ENCODE data around the genes GPR18 and GPR183.

DNA sequence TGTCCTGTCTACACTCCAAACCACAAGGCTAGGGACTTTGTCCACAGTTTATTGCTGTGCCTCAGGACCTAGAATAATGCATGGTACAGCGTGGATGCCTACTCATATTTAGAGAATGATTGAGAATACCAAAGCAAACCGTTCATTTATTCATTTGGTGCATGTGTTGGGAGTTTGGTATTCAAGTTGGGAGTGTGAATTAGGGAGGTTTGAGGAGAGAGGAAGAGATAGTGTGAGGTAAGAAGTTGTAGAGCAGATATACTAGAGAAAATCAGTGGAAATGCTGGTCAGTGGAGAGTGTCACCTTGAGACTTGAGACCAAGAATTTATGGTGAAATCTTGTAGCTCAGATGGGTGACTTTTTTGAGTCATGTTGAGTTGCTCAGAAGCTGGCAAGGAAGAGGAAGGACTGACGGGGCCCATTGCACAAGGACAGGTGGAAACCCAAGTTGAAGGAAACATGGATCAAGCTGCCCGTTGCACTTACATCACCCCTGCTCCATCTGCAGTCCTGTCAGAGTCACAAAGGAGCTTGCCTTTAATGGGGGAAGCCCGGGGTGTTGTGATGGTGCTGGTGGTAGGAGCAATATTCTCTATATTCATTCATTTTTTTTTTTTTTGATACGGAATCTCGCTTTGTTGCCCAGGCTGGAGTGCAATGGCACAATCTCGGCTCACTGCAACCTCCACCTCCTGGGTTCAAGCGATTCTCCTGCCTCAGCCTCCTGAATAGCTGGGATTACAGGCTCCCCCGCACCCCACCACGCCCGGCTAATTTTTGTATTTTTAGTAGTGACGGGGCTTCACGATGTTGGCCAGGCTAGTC lies 27.2 kb downstream of the UBAC2 start:
- RRBS = no CpG with 5 or more reads among the region's 14 CpGs

- RRBS = no CpG with 5 or more reads among the region's 4 CpGs
Observed at GRCh38 chr13:99258195-99258769, at the start of gene GPR18. Gene GPR18 (minus strand): TSS chr13:99258379.

DNA sequence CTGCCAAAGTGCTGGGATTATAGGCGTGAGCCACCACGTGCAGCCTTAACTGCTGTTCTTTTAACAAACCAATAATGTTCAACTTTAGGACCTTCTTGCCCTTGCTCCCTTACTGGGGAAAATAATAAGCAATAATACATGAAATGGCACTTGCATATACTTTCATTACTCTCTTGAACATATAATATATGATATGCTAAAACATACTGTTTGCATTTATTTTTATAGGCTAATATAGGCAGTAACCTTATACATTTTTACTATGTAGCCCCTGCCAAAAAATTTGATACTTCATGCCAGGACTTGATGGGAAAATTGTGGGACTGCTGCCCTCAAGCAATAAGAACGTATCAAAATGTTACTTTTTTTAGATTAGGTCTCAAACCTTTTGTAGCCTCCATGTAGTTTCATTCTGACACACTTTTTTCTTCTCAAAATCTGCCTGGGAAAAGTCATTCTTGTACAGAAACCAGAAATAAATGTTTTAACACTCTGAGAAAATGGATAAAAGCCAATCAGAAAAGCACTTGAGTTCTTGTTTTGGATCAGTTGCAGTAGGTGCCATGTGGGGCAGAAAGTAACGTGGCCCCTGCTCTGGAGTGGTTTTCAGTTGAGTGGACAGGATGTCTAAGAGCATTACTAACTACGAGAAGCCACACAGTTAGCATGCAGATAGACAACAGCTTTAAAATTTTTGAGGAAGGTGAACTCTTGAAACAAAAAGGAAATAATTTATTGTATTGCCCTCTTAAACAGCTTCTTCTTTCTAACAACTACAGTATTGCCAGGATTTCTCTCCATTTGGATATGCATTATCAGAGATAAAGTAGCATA lies 19.2 kb downstream of the GPR183 start:
- RRBS = no CpG with 5 or more reads among the region's 5 CpGs

GRCh38 chr13:99288574-99289404 lies 18.4 kb downstream of the GPR183 start:
- RRBS = no CpG with 5 or more reads among the region's 3 CpGs

DNA sequence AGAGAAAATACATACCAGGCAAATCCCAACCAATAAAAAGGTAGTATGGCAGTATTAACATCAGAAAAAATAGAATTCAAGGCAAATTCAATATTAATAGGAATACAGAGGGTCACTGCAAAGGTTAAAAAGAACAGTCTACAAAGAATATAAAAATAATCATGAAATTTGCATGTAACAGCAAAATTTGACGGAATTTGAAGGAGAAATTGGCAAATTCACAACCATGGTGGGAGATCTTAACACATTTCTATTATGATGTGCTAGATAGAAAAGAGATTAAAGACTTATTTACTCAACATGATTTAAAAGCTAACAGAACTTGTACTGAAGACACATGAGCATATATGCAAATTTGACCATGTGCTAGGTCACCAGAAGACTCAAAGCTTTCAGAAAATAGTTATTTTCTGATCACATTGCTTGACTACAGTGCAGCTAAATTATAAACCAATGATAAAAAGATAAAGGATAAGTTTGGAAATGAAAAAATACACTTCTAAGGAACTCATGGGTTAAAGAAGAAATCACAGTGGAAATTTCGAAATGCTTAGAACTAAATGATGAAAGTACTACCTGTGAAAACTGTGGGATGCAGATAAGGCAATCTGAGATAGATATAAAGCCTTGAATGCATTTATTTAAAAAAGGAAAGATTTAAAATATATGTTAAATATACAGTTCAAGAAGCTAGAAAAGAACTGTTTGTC lies 9.2 kb downstream of the GPR183 start:
- RRBS = no CpG with 5 or more reads among the region's 2 CpGs

GRCh38 chr13:99307270-99307567 lies at the start of gene GPR183:
Gene GPR183 (minus strand): TSS chr13:99307399.
- RRBS = no CpG with 5 or more reads among the region's 4 CpGs

DNA sequence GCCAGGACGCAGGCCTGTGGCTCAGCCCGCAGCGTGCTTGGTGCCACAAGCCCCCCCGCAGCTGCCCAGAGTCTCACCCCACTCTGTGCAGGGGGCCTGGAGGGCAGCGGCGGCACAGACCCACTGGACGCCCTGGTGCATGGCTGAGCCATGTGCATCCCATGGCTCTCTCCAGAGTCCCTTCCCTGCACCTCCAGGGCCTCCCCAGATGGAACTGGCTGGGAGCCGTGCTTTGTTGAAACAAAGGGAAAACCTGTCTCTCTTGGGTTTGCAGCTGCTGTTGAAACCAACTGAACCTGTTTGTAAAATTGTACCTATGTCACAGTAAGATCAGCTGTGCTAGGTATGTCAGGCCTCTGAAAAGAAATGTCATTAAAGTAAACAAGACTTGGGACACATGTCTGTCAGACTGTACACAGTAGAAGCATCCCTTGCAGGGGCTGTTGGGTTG lies 48.5 kb upstream of the GPR183 start:
- RRBS = no CpG with 5 or more reads among the region's 8 CpGs

GRCh38 chr13:99356171-99356786 lies 49.1 kb upstream of the GPR183 start:
- RRBS = no CpG with 5 or more reads among the region's 9 CpGs

GRCh38 chr13:99376026-99376838 lies 69.0 kb upstream of the GPR183 start:
- RRBS = no CpG with 5 or more reads among the region's 10 CpGs

- RRBS = no CpG with 5 or more reads among the region's 5 CpGs
Observed at GRCh38 chr13:99403246-99403739, 96.1 kb upstream of the GPR183 start.

- RRBS = no CpG with 5 or more reads among the region's 8 CpGs
Observed at GRCh38 chr13:99422249-99422770, 79.0 kb upstream of the TM9SF2 start.

DNA sequence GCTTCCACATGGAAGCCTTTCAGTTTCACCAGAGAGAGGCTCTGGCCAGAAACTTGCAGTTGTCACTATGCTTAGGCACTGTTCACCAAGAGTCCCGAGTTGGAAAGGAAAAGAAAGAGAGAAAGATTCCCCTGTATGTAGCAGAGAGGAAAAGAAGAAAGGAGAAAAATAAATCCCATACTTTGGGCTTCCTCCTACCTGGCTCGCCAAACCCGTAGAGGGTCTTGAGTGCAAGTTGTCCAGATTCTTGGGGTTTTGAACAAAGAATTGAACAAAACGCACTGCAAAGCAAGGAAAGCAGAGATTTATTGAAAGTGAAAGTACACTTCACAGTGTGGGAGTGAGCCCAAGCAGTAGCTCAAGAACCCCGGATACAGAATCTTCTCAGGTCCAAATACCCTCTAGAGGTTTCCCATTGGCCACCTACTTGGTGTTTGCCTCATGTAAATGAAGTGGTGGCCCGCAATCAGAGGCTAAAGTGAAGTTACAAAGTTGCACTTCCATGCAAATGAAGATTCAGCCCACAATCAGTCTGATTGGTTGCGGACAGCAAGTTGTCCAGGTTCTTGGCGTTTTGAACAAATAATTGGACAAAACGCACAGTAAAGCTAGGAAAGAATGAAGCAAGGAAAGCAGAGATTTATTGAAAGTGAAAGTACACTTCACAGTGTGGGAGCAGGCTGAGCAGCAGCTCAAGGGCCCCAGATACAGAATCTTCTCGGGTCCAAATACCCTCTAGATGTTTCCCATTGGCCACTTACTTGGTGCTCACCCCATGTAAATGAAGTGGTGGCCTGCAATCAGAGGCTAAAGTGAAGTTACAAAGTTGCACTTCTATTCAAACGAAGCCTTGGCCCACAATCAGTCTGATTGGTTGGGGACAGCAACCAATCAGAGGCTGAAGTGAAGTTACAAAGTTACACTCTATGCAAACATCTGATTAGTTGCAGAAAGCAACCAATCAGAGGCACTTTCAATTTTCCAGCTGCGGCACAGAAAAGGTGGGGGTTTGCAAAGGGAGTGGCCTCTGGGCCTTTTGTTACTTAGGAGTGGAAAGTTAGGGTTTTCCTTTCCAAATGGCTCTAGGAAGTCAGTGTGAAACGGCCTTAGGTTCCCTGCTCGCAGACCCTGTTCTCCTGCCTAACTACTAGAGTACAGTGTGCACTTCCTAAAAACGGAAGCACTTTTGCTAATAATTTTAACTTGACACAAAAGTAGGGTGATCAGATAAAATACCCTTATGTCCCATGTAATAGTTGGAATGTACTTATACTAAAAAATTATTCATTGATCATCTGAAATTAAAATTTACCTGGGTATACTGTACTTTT lies 4.9 kb upstream of the TM9SF2 start:
- RRBS = no CpG with 5 or more reads among the region's 15 CpGs

DNA sequence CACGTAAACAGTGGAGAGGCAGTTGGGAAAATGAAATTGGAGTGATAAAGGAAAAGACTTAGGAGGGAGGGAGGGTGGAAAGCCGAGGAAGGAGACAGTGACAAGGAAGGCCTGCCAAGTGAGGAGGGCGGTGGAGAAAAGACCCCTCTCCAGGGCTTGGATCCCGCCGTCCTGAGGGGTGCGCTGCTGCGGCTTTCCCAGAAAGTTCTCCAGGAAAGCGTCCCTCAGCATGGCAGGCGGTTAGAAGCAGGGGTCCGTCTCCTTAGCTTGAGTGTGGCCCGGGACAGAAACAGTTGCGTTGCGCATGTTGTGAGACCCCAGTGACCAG lies 41.2 kb upstream of the CLYBL start:
- RRBS = 87% methylated on average over 3 of the region's 13 CpGs

DNA sequence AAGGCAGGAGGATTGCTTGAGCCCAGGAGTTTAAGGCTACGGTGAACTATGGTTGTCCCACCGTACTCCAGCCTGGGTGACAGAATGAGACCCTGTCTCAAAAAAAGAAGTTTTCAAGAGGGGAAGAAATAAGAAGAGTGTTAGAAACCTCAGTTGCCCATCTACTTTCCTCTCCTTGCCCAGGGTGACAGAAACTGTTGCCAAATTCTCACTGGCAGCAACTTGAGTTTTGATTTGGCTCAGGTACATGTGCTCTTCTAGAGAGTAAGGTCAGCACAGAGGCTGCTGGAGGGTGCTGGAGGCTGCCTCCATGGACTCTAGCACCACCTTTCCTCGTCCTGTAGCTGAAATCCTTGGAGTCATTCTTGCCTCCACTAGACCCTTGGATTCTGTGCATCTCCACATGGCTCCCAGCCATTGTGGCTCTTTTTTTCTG lies 43.9 kb downstream of the CLYBL start:
- RRBS = no CpG with 5 or more reads among the region's 3 CpGs

DNA sequence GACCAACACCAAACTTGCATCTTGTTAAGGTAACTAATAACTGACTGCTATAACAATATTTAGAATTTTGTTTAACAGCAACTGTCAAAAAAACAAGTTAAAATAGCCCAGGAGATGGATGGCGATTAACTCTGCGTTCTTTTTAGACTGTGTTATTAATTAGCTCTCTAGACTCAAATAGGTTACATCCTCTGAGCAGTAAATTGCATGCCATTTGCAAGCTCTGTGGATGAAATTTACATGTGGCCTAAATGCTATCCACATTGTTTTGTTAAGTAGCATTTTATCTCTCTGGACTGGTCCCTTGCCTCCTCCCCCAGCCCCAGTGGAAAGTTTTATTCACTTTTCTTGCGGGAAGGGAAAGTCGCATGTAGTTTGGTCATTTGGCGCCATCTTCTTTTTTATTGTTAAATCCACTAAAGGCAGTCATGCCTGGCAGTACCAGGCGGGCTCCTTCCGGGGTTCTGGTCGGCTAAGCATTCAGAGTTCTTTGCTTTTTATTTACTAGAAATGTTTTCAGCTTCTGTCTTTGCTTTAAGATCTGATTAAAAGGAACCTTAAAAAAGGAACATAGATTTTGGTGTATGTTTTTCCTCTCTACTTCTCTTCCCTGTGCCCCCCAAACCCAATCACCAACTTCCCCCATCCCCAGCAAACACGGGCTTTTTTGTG lies 83.4 kb downstream of the CLYBL start:
- RRBS = no CpG with 5 or more reads among the region's 9 CpGs

- RRBS = no CpG with 5 or more reads among the region's 4 CpGs
Observed at GRCh38 chr13:99728678-99729264, 122.3 kb downstream of the CLYBL start.

DNA sequence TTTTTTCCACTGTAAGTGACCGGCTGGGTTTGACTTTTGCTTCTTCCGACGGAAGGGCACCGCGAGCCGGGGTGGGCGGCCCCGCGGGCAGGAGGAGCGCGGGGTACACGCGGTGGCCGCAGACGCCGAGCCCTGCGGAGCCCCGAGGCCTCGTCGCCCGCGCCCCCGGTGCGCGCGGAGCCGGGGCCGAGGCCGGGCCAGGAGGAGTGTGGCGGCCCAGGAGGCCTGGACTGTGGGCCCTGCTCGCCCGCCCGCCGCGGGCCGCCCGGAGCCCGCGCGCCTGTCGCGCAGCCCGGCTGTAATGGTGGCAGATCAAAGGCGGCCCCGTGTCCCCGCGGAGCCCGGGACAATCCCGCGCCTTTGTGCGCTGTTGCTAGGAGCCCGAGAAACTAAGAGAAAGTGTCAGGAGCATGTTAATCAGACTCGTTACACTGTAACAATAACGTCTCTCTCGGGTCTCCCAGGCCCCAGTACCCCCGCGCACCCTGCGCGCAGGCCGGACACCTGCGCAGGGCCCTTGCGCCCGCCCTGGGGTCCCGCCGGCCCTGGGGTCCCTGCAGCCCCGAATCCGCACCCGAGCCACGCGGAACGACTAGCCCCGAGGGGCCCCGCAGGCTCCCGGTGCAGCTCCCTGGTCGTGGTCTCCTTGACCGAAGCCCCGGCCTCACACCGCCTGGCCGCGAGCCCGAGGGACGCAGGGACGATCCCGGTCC lies 75.5 kb downstream of the ZIC5 start:
- RRBS = 34% methylated on average over 55 of the region's 84 CpGs

GRCh38 chr13:99907849-99908607 lies 63.5 kb downstream of the ZIC5 start:
- RRBS = no CpG with 5 or more reads among the region's 10 CpGs

DNA sequence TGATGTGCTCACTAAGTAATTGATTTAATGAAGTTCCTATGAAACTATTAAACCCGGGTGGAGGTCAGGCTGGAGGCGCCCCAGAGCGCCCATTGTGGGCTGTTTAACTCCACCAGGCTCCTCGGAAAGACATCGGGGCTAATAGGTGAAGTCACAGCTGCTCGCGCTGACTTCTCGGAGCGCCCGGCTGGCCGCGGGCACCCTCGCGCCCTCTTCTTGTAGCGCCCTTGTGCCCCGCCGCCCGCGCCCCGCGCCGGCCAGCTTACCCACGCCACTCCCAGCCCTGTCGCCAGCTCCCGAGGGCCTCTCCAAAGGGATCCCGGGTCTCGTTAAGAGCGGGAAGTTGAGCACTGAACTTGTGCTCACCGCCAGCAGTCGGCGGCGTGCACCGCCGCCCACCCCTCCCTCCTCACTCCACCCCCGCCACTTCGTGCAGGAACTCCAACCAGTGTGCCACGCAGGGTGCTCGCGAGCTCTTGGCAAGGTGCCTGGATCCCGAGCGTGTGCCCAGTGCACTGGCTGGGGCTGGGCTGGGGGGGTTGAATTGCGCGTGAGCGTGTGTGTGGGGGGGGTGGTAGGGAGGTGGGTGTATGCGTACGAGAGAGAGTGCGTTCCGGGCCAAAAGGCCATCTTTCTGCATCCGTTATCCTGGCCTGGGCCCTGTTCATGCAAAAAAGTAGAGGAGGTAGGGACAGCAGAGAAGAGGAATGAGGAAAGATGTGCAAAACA lies 14.6 kb downstream of the ZIC5 start:
- RRBS = 3% methylated on average over 20 of the region's 49 CpGs

DNA sequence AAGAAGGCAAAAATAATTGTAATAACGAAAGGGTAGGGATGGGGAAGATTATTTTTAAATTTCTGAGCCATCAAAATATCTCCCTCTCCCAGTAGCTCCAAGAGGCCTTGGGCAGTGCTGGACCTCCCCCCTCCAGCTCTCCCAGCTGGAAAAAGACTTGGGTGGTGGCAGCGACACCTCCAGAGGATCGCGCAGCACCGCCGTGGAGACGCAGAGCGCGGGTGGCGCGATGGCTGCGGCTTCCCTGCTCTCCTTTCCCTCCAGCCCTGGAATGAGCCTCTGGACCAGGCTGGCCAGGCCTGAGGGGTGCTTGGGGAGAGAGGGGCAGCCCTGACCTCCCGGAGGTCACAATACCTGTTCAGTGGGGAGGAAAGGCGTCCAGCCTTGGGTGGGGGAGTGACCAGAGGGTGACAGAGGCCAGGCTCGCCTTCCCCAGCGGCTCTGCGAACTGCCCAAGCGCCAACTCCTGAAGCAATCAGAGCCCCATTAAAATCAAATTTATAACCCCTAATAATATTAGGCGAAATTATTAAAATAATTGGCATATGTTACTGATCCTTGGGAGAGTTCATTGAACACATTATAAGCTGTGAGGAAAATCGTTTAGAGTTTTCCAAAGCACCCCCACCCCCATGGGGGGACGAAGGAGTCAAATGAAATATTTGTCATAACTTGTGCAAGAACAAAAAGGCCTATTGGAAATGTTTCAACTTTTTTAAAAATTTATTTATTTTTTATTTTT lies 6.2 kb downstream of the ZIC2 start:
- RRBS = no CpG with 5 or more reads among the region's 21 CpGs

Data from zone of skin (tissue), 1 donor.